Type B pancreatic cell (in vitro differentiated cells): ENCODE results near the gene NEUROG2.

GRCh38 chr4:112309002-112309944 lies 12.1 kb downstream of the ALPK1 start:
- PRO-cap = no peak

DNA sequence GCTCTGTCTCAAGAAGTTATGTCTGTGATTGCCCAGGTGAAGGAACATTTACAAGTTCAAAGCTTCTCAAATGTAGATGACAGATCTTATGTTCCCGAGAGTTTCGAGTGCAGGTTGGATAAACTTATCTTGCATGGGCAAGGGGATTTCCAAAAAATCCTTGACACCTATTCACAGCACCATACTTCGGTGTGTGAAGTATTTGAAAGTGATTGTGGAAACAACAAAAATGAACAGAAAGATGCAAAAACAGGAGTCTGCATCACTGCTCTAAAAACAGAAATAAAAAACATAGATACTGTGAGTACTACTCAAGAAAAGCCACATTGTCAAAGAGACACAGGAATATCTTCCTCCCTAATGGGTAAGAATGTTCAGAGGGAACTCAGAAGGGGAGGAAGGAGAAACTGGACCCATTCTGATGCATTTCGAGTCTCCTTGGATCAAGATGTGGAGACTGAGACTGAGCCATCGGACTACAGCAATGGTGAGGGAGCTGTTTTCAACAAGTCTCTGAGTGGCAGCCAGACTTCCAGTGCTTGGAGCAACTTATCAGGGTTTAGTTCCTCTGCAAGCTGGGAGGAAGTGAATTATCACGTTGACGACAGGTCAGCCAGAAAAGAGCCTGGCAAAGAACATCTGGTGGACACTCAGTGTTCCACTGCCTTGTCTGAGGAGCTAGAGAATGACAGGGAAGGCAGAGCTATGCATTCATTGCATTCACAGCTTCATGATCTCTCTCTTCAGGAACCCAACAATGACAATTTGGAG lies 85.0 kb downstream of the NEUROG2 start:
- PRO-cap = no peak

- PRO-cap = no peak
Measured at GRCh38 chr4:112516091-112516404, at the start of gene NEUROG2. Gene NEUROG2, minus strand, starts transcription at chr4:112516180.

- PRO-cap = no peak
Measured at GRCh38 chr4:113434124-113434640, 327.4 kb downstream of the CAMK2D start.

DNA sequence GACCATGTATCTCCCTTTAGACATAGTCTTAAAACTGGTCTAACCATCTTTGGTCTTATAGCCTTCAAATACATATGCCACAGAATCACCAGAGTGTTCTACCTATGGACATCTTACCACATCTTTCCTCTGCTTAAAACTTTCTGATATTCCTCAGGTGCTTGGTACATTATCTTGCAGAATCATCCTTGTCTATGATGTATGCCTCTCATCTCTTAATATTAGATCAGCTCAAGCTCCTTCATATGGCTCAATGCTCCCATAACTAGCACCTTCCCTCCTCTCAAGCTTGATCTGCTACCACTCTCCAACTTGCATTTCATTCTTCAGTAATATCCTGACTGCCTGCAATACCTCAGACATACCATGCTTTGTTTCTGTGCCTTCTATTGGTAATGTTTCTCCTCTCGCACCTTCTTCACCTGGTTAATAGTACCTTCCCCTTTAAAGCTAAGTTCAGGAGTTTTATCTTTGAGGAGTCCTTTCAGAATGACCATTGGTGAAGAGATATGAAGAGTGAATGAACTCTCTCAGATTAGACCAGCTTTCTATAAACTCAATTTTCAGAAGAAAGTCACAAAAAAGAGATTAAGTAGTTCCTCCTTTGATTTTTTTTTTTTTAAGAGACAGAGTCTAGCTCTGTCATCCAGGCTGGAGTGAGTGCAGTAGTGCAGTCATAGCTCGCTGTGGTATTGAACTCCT lies 275.9 kb downstream of the CAMK2D start:
- PRO-cap = no peak

DNA sequence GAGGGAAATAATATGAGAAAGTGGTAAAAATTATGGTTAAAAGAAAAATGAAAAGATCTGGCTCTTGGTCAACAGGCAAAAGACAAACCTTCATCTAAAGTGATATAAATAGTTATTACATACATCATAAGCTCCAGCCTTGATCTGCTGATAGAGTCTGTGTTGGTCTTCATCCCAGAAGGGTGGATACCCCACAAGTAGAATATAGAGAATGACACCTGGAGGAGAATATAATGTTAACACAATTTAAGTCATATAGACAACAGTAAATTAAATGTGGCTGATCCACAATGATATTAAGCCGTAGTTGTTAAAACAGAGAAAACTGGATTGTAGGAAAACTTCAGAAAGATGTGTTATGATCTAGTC lies 244.1 kb downstream of the CAMK2D start:
- PRO-cap = no peak

- PRO-cap = no peak
Measured at GRCh38 chr4:113729336-113729874, 32.1 kb downstream of the CAMK2D start.

- PRO-cap = no peak
Measured at GRCh38 chr4:113978542-113979361, 695 bp downstream of the ARSJ start.

- PRO-cap = no peak
Measured at GRCh38 chr4:117919950-117920372, 114.3 kb upstream of the NDST3 start.

DNA sequence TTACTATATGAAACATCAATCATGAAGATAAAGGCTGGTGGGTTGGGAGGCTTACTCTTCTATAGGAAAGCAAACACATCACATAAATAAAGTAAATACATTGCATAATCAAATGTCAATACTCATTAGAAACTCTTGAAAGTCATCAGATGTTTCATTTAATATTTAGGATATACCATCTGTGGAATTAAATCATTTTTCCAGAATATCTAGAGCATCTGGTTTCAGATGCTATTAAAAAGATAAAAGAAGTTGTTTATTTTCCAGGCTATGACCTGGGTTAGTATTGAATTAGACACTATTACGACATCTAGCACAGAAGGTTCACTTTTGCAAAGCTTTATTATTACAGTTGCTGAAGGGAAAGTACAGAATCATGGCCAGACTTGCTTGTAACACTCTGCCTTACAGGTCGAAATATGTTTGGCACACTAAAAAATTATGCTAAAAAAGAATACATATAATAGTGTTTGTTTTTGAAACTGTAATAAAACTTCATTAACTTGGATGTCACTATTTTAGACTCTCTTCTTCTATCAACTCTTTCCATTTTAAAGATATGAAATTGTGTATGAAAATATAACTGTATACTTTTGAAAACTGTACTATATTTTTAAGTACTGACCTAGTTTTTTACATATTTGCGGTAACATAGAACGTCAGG lies 72.7 kb downstream of the METTL14 start:
- PRO-cap = no peak

DNA sequence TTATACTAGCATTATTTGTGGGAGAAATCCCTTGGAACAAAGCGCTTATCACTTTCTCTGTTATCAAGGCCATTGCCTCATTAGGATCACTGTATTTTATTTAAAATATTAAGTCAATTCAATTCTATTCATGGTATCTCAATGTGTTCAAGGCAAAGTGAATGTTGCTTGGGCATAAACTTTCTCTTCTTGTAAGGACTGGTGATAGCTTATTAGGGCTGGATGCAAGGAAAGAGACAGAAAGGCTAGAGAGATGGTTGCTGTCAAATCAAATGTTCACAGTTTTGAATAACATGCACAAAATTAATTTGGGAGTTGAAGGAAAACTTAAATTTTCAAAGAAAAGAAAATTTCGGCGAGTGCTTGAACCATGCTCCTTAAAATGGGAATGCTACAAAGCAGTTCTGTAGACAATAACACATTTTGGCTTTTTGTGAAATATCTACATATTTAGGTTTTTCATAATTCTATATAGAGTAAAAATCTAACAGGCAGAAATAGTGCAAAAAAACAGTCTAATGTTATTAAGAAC lies 2.9 kb downstream of the SYNPO2 start:
- PRO-cap = no peak

DNA sequence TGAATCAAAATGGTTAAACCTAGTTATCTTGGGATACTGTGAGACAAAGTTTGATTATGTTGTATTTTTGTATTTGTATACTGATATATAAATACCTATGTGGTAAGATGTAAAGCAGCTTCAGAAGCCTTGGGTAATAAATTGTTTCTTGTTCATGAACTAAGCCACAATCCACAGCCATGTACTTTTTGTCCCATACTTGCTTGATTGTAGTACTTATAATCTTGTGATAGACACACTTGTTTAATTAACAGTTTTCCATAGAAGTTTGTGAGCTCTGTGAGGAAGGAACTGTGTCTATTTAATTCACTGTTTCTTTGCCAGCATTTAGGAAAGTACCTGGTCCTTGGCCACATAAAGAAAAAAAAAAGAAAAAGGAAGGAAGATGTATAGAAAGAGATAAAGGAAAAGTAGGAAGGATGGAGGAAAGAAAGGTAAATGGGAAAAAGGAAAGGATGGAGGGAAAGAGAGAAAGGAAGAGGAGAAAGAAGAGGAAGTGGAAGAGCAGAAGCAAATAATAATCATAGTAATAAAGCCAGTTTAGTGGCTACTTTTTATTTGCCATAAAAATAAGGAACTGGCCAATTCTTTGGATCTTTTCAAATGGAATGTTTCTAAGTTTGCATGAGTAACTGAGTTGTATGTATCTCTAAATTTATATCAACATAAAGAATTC lies 40.2 kb downstream of the SYNPO2 start:
- PRO-cap = no peak

- PRO-cap = no peak
Measured at GRCh38 chr4:119026503-119027515, 108.8 kb upstream of the MYOZ2 start.

DNA sequence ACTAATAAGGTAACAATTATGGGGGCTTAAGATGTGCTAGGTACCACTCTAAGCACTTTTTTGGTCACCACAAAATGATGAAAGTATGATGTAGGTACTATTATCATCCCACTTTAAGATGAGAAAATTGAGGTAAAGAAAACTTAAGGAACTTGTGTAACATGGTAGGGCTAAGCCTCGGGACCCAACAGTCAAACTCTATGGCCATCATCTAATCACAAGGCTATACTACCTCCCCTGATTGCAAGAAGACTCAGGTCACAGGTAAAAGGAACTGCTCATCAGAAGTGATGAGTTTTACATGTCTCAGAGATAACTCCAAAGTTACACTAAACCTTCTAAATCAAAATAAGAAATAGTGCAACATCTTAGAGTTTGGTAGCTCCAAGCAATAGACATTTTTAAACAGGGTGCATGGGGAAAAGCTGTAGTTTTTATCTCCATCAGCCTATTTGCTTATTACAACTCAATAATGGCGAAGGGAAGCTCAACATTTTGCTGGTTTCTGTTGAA lies 96.5 kb upstream of the MYOZ2 start:
- PRO-cap = no peak

DNA sequence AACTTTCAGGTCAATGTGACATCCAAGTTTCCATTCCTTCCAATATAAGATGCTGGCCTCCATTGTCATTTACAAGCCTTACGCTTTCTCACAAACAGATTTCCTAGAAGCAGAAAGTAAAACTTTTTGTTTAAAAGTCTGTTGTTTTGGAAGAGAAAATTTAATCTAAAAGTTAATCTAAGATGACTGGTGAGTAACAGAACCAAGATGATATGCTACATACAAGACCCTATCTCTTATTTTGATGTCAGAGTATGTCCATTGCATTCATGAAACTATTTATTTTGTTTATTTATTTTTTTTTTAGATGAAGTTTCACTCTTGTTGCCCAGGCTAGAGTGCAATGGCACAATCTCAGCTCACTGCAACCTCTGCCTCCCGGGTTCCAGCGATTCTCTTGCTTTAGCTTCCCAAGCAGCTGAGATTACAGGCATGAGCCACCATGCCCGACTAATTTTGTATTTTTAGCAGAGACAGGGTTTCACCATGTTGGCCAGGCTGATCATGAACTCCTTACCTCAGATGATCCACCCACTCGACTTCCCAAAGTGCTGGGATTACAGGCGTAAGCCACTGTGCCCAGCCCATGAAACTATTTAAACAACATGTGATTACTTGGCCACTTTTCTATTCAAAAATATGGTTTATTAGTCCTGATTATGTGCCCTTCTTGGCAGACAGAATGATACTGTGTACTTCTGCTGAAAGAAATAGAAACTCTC lies 88.7 kb upstream of the MYOZ2 start:
- PRO-cap = no peak

DNA sequence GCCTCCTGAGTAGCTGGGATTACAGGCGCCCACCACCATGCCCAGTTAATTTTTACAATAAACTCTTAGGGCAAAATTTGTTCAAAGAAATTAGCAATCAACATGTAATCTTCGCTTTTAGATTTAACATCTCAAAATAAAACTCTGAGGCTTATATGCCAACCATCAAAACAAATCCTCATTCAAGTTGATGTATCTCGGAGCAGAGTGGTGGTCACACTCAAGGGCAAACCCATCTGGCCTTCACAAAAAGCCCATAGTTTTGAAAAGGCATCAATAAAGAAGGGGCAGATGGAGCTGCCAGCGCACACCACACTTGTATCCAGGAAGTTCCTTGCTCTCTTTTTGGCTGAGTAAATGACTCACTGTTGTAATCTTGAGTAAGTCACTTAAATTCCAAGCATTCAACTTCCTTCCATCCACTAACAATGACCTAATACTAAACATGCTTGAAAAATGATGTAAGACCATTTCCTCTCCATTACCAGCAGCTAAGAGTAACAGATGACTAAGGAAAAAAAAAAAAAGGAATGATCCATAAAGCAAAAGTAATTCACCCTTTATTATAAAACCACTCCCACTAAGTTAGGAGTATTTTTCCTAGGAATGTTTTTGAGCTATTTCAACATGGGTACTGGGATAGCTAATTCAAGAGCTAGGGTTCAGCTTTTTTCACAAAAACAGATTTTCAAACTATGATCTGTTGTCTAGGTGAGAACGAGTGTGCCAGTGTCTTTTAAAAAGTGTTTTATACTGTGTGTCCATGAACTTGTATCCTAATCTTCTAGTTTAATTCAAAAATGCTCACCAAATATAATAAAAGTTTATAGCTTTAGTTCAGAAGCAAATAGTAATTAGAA lies 32.3 kb upstream of the MYOZ2 start:
- PRO-cap = no peak

- PRO-cap = no peak
Measured at GRCh38 chr4:119299723-119300011, 778 bp downstream of the C4orf3 start.

DNA sequence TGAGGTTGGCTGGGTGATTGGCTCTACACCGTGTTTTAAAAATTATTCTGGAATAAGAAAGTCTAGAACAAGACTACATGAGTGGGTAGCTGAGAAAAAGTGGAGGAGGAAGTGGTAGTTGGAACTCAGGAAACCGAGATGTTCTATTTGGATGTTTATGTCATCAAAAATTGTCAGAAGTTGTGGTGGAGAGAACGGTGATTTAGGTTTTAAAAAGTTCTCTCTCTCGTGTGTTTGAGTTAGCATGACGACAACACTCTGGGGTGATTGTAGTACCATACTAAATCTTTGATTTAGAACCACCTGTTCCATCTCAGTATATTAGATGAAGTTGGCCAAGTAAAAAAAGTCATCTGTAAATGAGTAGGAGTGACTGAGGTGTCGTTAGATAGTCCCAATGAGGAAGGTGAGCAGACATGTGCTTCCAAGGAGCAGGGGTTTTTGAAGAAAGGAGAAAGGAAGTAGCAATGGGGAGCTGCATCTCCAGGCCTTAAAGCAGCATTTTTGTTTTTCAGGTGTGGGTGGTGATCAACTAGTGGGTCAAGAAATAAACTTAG lies 41.5 kb upstream of the FABP2 start:
- PRO-cap = no peak

DNA sequence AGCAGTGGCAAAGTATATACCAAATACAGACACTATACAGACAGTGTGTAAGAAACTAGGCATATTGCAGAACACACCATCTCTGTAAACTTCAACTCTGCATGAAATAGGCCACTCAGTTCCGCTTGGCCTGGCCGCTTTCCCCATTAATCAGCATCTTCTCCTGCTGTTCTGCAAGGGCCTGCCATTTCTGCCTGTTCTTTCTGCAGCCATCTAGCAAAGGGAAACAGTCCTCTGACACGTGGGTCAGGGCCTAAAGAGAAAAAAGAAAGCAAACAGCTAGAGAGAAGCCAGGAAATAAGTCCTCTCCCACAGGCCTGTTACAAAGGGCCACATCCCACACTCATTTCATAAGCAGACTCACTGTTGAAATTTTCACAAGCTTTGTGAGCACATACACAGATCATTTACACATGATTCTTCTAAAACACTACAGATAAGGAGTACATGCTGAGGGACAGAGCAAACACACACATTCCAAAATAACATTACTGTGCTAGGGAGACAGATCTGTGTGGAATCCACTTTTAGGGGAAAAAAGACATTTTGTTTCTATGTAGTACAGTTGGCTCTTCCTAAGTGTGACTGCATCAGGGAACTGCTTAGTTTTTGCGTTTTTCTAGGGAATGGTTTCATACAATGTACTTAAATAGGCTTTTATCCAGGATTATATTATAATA lies 130.0 kb downstream of the PDE5A start:
- PRO-cap = no peak

- PRO-cap = no peak
Measured at GRCh38 chr4:120648357-120648737, 274.2 kb downstream of the PRDM5 start.